Foreskin fibroblast (primary cell): ENCODE data around the gene NT5DC4.

GRCh38 chr2:111463141-111464034 is 342.7 kb downstream of the BCL2L11 start:
- RRBS: no CpG with 5 or more reads among the region's 15 CpGs

DNA sequence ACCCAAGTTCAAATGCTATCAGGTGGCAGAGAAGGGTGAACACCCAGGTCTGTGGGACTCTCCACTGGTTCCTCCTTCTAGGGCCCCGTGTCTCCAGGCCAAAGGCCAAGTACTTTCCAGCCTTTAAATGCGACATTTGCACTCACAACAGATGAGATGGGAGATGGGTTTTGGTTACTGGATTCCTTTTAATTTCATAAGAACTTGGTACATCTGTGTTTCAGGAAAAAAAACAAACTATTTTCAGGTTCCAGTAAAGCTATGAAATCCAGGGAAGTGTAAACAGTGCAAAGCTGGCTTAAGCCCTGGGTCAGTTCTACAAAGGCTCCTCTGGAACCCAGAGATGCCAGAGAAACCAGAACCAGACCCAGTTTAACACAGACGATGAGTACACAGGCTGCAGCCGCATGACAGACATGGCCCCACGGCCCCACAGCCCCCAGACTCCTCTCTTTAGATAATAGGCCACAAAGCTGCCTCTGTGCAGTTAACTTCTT is 361.6 kb downstream of the ANAPC1 start:
- RRBS: no CpG with 5 or more reads among the region's 5 CpGs

GRCh38 chr2:111736231-111736543 is 147.8 kb downstream of the ANAPC1 start:
- RRBS: no CpG with 5 or more reads among the region's 2 CpGs

DNA sequence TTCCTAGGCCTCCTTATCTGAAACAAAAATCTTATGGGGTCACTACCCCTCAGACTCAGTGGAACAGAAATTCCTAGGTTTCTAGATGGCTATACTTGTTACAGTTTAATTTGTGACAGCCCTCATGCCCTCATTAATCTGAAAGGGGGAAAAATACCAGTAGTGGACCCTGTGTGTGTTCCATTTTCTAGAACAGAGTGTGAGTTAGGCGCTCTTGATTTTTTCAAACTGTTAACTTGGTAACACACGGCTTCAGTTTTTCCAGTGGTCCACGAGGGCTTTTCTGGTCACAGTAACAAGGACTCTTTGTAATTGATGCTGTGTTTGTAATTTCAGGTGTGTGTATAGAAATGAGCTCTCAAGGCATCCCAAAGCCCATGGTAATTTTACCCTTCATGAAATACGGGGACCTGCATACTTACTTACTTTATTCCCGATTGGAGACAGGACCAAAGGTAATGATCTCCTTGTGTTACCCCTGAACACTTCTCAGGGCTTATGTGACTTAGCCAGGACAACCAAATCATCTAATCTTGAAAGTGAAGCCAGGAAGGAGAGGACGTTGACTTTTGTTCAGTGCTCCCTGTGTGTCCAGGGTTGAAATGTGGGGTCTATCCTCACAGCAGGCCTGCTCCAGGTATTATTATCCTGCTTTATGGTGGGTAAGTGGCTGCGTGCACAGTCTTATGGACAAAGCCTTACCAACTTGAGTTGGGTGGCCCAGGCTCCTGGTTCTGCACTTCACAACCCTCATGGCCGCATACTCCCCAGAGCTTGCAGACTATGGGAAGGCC is 45.3 kb upstream of the TMEM87B start:
- RRBS: no CpG with 5 or more reads among the region's 8 CpGs

- RRBS: no CpG with 5 or more reads among the region's 5 CpGs
Observed at GRCh38 chr2:112089216-112089761, 34.2 kb downstream of the TMEM87B start.

DNA sequence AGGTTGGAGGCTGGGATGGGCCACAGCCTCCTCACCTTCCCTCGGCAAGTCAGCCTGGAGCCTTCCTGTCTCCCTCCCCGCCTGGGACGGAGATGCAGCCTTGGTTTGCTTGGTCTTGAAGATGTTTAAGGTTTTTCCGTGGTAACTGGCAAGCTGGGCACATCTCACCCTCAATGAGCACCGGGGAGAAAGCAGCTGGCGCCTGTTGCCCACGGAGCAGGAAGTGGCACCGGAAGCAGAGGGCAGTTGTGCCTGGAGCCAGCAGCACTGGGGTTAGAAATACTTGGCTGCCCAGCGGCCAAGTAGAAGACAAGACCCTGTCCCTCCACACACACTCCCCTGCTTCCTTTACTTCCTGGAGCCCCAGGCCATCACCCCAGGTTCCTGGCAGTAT is 17.3 kb downstream of the FBLN7 start:
- RRBS: 94% methylated on average over 4 of the region's 9 CpGs

- RRBS: 39% methylated on average over 30 of the region's 53 CpGs
Observed at GRCh38 chr2:112181650-112182353, 43.6 kb downstream of the FBLN7 start.

GRCh38 chr2:112311485-112311964 is 36.1 kb downstream of the ZC3H6 start:
- RRBS: no CpG with 5 or more reads among the region's 7 CpGs

- RRBS: 5% methylated on average over 4 of the region's 64 CpGs
Observed at GRCh38 chr2:112432288-112433048, 977 bp downstream of the RGPD8 start.

DNA sequence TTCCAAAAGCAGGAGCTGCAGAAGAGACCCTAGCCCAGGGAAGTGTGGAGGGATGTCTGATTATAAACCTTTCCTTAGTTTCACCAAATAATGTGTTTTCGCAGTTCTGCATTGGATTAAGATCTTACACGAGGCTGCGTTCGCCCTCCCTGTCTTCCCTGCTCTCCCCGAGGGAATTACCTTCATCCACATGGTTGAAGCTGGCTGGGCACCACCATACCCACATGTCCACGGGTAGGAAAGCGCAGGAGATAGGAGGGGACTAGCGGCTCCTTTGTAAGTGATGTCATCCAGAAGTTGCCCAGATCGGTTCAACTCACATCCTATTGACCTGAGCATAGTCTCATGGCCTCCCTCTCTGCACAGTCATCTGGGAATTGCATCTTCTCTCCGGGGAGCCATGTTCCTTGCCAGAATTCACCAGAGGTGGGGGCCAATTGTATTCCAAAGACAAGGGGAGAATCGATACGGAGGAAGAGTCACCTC is 1.1 kb downstream of the TTL start:
- RRBS: no CpG with 5 or more reads among the region's 12 CpGs

DNA sequence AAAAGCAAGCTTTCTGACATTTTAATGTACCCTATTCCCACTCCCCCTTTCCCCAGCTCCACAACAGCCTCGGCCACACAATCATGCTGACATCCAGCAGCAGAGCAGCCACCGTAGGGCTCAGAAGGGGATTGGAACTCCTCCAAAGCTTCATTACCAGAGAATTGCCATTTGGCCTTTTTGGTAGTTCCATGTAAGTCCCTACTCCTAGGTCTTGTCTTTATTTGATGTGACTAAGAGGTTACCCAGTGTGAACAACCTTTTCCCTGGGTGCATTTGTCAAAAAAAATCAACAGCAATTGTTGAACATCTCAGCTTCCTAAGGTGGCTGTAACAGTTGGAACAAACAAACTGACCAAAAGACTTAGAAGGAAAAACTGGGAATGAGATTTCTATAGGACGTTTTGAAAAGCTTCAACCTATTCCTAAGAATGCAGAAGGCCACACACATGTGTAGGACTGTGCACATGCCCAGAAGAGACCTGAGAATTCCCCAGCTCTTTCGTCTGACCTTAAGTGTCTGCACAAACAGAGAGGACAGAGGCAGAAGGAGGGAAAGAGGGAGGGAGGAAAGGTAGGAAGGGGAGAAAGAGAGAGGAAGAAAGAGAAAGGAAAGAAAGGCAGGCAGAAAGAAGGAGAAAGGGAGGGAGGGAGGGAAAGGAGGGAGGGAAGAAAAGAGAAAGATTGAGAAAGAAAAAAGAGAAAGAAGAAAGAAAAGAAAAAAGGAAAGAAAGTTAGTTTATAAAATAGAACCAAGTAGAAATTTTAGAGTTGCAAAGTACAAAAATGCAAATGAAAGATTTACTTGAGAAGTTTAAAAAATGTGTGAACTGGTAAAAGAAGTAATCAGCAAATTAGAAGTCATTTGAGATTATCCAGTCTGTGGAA is 7.7 kb upstream of the POLR1B start:
- RRBS: no CpG with 5 or more reads among the region's 4 CpGs

- RRBS: no CpG with 5 or more reads among the region's 6 CpGs
Observed at GRCh38 chr2:112624197-112624817, 21.4 kb upstream of the SLC20A1 start.

- RRBS: no CpG with 5 or more reads among the region's 9 CpGs
Observed at GRCh38 chr2:112627326-112627979, 18.3 kb upstream of the SLC20A1 start.

GRCh38 chr2:112650569-112651563 is 5.1 kb downstream of the SLC20A1 start:
- RRBS: no CpG with 5 or more reads among the region's 5 CpGs

DNA sequence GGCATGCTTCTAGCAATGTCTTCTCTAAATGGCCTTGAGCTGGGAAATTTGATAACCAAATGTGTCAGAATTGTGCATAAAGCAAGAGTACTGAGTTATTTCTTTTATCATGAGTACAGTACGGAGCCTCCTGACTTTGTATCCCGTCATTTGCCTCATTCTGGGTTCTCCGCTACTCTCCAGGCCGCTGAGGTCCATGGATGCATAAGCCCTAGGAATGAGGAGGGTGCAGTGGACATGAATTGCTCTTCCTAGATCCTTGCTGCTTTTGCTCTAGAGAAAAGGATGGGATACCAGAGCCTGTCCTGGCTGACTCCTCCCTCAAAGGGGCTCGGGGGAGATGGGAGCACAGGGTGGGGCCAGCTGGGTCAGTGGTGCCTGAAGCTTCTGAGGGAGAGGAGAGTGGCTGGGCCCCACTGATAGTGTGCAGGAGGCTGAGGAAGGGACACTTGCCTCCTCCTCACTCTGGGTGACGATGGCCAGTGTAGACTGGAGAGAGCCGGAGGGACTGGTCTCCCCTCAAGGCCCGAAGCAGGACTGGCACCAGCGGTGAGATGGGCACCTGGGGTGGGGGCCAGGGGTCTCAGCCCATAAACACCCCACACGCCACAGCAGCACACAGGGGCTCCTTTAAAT is at the start of gene NT5DC4:
NT5DC4 (plus strand) TSS at position 416 of the 636 bp plus-strand sequence.
- RRBS: no CpG with 5 or more reads among the region's 10 CpGs

- RRBS: no CpG with 5 or more reads among the region's 10 CpGs
Observed at GRCh38 chr2:112725850-112726390, 5.1 kb downstream of the NT5DC4 start.

- RRBS: no CpG with 5 or more reads among the region's 8 CpGs
Observed at GRCh38 chr2:113180339-113180818, 6.6 kb downstream of the PSD4 start.

- RRBS: 17% methylated on average over 1 of the region's 15 CpGs
Observed at GRCh38 chr2:113325188-113326126, 46.7 kb upstream of the PAX8 start.

- RRBS: no CpG with 5 or more reads among the region's 9 CpGs
Observed at GRCh38 chr2:113337706-113338311, 59.1 kb upstream of the PAX8 start.

DNA sequence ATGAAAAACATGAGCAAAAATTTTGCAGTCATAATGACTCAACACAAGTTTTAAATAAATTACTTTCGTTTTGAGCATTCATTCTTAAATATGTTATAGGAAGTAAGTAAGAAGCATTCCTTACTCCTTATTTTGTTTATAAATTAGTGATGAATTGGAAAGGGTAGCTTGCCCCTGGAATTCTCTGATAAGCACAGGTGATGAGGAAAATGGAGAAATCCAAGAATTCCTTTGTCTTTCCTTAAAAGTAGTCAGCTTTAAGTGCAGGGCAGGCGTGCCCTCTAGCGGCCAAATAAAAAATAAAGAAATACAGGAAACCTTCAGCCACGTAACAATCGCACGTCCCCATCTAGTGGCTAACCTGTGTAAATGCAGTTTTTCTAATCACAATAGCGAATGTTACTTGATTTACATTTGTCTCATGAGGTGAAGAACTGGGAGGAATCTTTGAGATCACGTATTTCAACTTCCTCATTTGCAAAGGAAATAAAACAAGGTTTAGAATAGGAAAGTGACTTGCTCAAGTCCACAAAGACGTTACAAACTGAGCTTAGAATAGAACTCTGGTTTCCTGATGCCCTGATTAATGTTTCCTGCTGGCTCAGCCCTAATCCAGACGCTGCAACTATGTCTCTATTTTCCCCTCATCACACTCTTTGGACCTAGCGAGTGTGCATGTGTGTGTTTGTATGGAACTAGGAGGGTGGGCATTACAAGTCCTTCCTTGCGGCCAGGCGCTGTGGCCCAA is 47.2 kb upstream of the ZNG1B start:
- RRBS: no CpG with 5 or more reads among the region's 13 CpGs